Kidney epithelial cell (primary cell): ENCODE measurements around the gene CERS3.

- RAMPAGE, long total RNA = no peak
- RRBS = no CpG with 5 or more reads among the region's 16 CpGs
Observed at GRCh38 chr15:100113402-100114019, 228.3 kb downstream of the ADAMTS17 start.

- RAMPAGE, long total RNA = no peak
- RRBS = no CpG with 5 or more reads among the region's 3 CpGs
Observed at GRCh38 chr15:100202284-100202637, 139.5 kb downstream of the ADAMTS17 start.

DNA sequence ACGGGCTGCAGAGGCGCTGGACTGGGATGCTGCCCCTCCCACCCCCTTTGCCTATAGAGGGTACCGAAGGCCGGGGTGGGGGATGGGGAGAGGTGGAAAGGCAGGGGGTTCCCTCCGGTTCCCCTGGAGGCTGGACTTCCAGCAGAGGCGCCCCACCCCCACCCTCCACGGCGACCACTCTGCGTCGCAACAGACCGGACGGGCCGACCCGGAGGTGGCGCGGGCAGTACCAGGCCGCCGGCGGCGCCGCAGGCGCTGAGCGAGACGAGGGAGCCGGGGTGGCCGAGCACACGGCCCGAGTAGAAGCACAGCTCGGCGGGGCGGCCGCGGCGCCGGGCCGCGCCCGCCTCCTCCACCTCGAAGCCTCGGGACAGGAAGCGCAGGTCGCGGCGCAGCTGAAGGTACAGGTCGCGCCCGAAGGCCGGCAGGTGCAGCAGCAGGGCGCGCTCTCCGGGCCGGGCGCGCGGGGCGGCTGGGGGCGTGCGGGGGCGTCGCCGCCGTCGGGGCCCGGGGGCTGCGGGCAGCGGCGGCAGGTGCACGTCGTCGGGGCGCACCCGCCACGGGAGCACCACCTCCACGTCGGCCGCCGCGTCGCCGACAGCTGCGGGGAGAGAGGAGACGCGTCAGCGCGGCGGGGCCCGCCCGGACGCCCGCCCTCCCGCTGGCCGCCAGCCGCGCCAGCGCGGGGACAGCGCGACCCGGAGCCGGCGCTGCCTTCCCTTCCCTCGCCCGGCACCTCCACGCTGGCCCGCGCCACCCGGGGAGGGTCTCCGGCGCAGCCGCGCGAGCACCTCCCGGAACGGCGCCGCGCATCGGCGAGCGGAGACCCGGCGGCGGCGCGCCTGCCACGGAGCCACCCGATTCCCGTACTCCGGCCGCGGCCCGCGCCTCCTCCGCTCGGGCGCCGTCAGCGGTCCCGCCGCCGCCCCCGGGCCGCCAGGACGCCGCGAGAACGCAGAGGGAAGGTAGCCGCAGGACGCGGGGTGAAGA, 671 bp downstream of the ADAMTS17 start:
- RAMPAGE, long total RNA = no peak
- RRBS = 2% methylated on average over 87 of the region's 150 CpGs

GRCh38 chr15:100372655-100373162, 30.9 kb upstream of the ADAMTS17 start:
- RAMPAGE, long total RNA = no peak
- RRBS = no CpG with 5 or more reads among the region's 14 CpGs

DNA sequence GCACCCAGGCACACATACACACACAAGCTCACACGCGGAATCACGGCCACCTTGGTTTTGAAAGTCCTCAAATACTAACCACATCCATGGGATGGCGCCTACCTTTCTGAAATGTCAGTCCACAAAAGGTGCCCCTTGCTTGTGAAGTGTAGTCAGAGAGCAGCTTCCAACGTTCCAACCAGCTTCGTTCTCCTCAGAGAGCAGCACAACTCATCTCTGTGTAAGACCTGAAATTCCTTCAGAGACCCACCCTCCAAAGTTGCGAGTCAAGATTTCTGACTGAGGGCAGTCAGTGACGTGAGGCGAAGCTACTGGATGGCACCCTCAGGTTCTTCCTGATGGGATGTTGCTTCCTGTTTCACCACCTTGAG, at the start of gene CERS3:
Gene CERS3 (minus strand): TSS at position 240 of the 371 bp plus-strand sequence.
- RAMPAGE, long total RNA = no peak
- RRBS = no CpG with 5 or more reads among the region's 9 CpGs

DNA sequence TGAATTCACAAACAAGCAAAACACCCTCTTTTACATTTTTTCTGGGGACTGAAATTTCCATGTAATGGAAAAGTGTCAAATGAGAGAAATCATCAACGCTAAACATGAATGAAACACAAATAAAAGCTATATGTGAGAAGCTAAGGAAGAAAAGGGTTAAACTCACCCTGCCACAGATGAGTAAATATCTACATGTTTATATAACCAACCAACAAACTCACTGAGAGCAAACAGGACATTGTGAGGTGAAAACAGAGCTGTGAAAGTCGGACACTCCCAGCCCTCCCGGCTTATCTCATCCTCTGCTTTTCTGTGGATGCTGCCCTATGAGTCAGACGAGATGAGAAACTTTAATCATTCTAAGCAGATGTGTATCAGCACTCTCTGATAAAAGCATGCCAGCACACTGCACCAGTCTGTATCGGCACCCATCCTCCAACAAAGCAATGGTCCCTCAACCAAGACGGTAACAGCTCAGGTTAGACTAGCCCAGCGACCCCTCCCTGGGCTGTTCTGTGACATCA, 120.0 kb upstream of the ALDH1A3 start:
- RAMPAGE, long total RNA = no peak
- RRBS = no CpG with 5 or more reads among the region's 7 CpGs

DNA sequence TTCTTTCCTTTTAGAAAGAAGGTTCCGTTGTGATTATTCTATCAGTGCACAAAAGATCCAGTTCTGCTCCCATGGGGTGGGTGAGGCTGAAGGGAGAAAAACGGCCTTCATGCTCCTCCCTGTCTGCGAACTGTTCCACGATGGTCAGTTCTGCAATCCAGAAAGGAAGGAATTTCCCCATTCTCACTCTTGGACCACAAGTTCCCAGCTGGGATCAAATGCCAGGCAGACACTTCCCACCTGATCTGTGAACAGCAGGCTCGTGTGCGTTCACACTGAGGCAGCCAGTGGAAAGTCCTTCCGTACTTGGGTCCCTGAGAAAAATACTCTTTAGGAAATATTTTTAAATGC, 7.1 kb downstream of the ALDH1A3 start:
- RAMPAGE, long total RNA = no peak
- RRBS = no CpG with 5 or more reads among the region's 7 CpGs

- RAMPAGE, long total RNA = no peak
- RRBS = 61% methylated on average over 3 of the region's 24 CpGs
Observed at GRCh38 chr15:101068688-101069706, 149.8 kb downstream of the LRRK1 start.

DNA sequence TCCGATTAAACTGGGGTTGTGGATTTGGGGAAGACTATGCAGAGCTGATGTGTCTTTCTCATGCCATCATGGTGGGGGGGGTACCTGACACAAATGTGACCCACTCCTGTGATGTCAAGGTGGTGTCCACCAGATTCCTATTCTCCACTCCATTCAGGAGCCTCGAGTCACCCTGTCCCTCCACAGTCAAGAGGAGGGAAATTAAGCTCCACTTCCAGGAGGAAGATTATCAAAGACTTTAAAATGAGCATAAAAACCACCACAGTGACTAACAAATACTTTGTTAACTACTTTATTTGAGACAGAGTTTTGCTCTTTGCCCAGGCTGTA, 29.2 kb downstream of the CHSY1 start:
- RAMPAGE, long total RNA = no peak
- RRBS = no CpG with 5 or more reads among the region's 2 CpGs

DNA sequence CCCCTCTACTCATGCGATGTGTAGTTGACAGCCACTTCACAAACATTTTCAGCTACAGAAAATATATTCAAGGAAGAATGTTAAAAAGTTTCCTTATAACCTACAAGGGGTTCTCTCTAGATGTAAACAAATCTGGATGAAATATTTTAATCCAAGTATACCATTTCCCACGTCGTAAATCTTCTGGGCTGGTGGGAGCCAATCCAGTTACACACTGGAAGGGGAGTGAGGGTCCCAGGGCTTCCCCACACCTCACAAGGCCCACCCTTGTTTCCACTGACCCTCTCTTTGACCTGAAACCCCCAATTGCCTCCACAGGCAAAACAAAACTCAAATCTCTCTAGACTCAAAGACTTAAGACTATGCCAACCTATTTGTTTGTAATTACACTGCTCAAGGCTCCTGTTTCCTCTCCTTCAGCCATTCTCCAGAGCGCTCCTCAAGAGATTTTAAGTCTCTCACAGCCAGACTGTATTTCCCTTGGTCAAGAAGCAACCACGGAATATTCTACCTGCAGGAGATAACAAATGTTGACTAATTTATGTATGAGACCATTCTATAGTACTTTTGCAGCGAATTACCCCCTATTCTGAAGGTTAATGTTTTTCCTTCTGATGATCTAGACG, 6.0 kb downstream of the SELENOS start:
- RAMPAGE, long total RNA = no peak
- RRBS = no CpG with 5 or more reads among the region's 7 CpGs

- RAMPAGE, long total RNA = no peak
- RRBS = no CpG with 5 or more reads among the region's 27 CpGs
Observed at GRCh38 chr15:101328872-101329711, 34.0 kb upstream of the SNRPA1 start.

- RAMPAGE, long total RNA = no peak
- RRBS = no CpG with 5 or more reads among the region's 6 CpGs
Observed at GRCh38 chr15:101330390-101330795, 35.3 kb upstream of the SNRPA1 start.

DNA sequence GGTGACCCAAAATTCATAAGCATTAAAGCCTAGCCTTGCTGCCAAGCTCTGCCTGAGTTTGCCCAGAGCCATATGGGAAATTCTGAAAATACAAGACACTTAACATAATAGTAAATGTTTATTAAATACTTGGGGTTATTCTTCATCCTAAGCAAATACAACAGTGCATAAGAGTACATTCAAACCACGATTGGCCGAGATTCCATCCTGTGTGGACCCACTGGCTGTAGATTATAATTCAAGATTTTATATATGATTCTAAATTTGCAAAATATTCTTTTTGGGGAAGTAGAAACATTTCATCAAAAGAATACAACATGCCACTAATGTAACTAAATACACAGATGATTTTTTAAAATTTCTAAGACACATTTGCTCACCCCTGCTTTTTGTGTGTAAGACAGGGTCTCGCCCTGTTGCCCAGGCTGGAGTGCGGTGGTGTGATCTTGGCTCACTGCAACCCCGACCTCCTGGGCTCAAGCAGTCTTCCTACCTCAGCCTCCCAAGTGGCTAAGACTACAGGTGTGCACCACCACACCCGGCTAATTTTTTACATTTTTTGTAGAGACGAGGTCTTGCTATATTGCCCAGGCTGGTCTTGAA, 89.7 kb upstream of the SNRPA1 start:
- RAMPAGE, long total RNA = no peak
- RRBS = no CpG with 5 or more reads among the region's 7 CpGs

- RAMPAGE, long total RNA = no peak
- RRBS = no CpG with 5 or more reads among the region's 6 CpGs
Observed at GRCh38 chr15:101486362-101487075, 3.0 kb downstream of the PCSK6 start.

GRCh38 chr15:101489001-101489178, 617 bp downstream of the PCSK6 start:
- RAMPAGE, long total RNA = no peak
- RRBS = 2% methylated on average over 16 of the region's 24 CpGs

DNA sequence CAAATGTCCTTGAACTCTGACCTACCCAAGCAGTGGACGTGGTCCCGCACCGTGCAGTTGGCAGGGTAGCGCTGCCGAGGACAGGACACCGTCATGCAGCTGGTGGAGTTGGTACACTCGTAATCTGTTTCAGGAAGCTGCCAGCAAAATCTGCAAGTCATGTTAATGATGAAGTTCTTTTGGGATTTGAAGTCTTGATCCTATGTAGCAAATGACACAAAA, 5.6 kb downstream of the TM2D3 start:
- RAMPAGE, long total RNA = no peak
- RRBS = no CpG with 5 or more reads among the region's 7 CpGs